Measurements from ENCODE around the gene CCDC178.

DNA sequence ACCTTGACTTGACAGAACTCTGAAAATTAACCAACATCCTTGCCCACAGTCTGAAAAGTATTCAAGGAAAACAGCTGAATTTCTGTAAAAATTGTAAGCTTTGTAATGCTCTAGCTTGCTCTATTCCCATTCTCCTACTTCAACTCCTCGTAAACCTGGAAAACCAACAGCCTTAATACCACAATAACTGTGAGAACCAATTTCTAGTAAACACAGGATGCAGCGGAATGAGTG is 241.1 kb upstream of the KLHL14 start:
- PRO-cap, result no peak
- RAMPAGE, long total RNA, 2 experiments, result no peak in any of the 2 experiments

- PRO-cap, result no peak
- RAMPAGE, long total RNA, 2 experiments, result no peak in any of the 2 experiments
Measured at GRCh38 chr18:33440127-33441242, at the start of gene CCDC178. Gene CCDC178, minus strand, starts transcription at chr18:33440721.

GRCh38 chr18:33533013-33533351 is 45.0 kb upstream of the ASXL3 start:
- PRO-cap, result no peak
- RAMPAGE, long total RNA, 2 experiments, result no peak in any of the 2 experiments

DNA sequence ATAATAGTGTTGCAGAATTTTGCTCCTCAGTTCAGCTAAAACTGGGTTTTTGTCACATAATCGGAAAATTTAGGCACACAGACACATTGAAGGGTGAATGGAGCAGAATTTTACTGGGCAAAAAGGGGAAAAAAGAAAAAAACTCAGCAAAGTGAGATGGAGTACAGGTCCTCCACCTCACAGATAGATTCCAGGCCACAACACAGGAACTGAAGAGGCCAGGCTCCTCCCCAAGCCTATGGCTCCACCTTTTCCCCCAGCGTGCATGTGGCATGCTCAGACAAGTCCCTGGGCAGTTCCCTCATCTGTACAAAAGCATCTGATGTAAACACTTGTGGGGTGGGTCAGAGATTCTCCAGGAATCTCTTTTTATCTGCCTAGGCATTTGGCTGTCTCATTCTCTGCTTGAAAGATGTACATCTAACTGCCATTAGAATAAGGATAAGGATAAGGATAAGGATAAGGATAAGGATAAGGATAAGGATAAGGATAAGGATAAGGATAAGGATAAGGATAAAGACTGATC is 17.3 kb upstream of the ASXL3 start:
- PRO-cap, result no peak
- RAMPAGE, long total RNA, 2 experiments, result no peak in any of the 2 experiments

GRCh38 chr18:34822031-34822609 is 112.0 kb downstream of the DTNA start:
- PRO-cap, result no peak
- RAMPAGE, long total RNA, 2 experiments, result no peak in any of the 2 experiments

- PRO-cap, result no peak
- RAMPAGE, long total RNA, 2 experiments, result no peak in any of the 2 experiments
Measured at GRCh38 chr18:34957102-34957314, 84.2 kb upstream of the MAPRE2 start.

DNA sequence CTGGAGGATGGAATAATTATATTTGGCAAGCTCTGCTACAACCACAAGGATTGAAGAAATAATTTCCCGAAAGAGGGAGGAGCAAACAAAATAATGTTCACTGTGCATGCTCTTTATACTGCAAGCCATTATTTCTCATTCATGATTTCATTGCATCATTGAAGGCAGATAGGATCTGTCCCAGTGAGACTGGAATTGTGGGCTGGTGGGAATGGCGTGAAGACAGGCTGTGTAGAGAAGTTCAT is 12.7 kb upstream of the MAPRE2 start:
- PRO-cap, result no peak
- RAMPAGE, long total RNA, 2 experiments, result no peak in any of the 2 experiments

DNA sequence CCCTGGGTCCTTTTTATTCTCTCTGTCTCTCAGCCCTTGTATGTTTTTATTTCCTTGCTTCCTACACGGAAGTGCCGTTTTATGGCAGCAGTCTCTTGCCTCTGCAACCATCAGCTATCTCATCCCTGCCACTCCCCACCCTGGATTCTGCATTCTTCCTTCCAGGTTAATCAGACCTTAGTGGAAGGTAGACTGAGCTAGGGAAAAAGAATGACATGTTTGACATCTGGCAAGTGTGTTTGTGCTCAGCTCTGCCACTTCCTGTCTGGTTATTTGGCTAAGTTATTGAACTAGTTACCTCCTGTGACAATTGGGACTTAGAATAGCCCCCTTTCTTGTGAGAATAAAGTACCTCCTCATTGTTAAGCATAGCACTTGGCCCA is 11.0 kb upstream of the MAPRE2 start:
- PRO-cap, result no peak
- RAMPAGE, long total RNA, 2 experiments, result no peak in any of the 2 experiments

- PRO-cap, result no peak
- RAMPAGE, long total RNA, 2 experiments, result no peak in any of the 2 experiments
Measured at GRCh38 chr18:35334364-35335506, 9.5 kb downstream of the ZNF24 start.

- PRO-cap, result no peak
- RAMPAGE, long total RNA, 2 experiments, result no peak in any of the 2 experiments
Measured at GRCh38 chr18:35408816-35409186, 31.7 kb upstream of the ZNF396 start.

DNA sequence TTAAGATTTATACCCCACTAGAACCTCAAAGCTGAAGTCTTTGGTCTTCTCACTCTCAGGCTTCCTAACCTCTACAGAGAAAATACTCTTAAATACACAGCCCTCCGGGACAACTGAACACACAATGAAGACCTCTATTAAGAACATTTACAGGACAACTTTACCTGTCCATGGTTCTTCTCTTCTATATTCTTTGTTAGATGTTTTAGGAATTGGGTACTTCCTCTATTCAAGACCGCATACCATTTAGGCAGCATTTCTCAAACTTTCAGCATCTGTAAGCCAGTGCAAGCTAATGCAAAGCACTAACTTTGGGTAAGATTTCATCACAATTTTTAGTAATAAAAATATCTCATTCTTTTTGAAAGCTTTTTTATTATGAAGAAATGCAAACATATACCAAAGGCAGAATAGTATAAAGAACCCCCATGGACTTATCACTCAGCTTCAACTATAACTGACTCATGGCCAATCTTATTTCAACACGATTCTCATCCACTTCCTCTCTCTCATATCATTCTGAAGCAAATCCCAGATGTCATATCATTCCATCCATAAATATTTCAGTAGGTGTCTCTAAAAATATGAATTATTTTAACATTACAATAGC is 33.0 kb downstream of the INO80C start:
- PRO-cap, result no peak
- RAMPAGE, long total RNA, 2 experiments, result no peak in any of the 2 experiments

- PRO-cap, result no peak
- RAMPAGE, long total RNA, 2 experiments, result no peak in any of the 2 experiments
Measured at GRCh38 chr18:35498523-35498861, 732 bp upstream of the INO80C start.

GRCh38 chr18:35512858-35513496 is 15.2 kb upstream of the INO80C start:
- PRO-cap, result no peak
- RAMPAGE, long total RNA, 2 experiments, result no peak in any of the 2 experiments

DNA sequence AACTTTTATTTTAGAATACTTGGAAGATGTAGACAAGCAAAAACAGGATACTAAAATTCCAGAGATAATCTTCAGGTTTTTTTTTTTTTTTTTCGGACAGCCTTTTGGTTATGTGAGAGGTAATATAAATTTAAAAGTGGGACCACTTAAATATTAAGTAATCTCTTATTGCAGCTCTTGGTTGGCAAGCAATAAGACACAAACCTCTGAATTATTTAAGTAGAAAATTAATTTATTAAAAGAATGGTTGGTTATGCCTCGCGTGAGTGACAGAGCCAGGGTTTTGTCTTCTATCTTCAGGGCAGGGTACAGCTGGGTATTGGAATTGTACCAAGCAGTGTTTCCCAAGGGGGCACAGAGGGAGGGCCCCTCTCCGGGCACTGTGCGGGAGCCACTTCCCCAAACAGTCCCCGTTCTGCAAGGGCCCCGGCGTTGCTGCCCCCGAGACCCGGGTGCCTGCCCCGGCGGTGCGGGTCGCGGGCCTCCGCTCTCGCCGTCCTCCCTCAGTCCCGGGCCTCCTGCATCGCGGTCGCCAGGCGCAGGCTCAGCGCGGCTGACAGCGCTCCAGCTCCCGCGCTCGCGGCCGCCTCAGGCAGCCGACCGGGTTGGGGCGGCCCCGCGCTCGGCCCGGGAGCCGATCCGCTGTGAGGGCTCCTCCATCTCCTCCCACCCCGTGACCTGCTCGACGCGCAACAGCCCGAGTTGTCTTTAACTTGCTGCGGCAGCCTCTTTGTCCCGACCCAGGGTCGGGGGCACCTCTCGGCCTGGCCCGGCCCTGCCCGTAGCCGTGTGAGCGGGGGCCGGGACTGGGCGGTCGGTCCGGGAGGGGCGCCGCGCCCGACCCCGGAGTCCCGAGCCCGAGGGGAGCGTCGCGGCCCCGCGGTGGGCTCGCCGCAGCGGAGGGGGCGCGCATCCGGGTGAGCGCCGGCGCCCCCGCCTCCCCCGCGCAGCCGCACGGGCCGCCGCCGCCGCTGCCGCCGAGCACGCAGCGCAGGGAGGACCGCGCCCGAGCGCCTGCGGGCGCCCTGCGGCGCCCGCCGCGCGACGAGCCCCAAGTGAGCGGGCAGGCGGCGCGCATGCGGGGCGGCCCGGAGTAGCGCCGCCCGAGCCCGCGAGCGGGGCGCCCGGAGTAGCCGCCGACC is 652 bp upstream of the GALNT1 start:
- PRO-cap, result unidirectional peak, plus-strand start at position 506 of the sequence; bidirectional peak, plus-strand start at position 733 of the sequence, minus-strand start at position 607 of the sequence; bidirectional peak, plus-strand start outside the sequence, minus-strand start at position 1,095 of the sequence
- RAMPAGE, long total RNA, 2 experiments, result no peak in any of the 2 experiments

- PRO-cap, result unidirectional peak, minus-strand start at chr18:35695884
- RAMPAGE, long total RNA, 2 experiments, result no peak in any of the 2 experiments
Measured at GRCh38 chr18:35695434-35696365, 114.2 kb downstream of the GALNT1 start.

DNA sequence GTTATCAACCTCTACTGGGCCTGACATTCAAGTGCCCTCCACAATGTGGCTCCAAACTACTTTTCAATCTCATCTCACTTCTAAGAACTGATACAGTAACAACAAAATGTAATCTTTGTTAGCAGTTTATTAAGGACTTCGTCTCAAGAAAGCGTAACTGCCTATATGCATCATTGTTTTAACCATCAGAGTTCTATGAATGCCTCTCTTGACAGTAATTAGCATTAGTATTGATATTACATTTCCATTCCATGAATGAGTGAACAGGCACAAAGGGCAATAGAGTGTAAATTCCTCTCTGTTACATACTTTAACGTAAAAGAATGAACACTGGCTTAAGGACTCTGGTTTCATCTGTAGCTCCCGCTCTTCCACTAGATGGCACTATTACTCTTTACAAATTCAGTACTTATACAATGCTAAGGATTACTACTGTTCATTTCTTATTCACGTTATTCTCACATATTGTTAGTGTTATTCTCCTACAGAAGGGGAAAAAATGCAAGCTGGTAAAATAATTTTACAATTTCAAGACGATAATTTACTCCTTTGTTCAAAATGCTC is 45.1 kb downstream of the C18orf21 start:
- PRO-cap, result no peak
- RAMPAGE, long total RNA, 2 experiments, result no peak in any of the 2 experiments

- PRO-cap, result no peak
- RAMPAGE, long total RNA, 2 experiments, result no peak in any of the 2 experiments
Measured at GRCh38 chr18:36113863-36114866, 15.0 kb downstream of the SLC39A6 start.

GRCh38 chr18:36155874-36156437 is 26.3 kb downstream of the ELP2 start:
- PRO-cap, result no peak
- RAMPAGE, long total RNA, 2 experiments, result no peak in any of the 2 experiments

DNA sequence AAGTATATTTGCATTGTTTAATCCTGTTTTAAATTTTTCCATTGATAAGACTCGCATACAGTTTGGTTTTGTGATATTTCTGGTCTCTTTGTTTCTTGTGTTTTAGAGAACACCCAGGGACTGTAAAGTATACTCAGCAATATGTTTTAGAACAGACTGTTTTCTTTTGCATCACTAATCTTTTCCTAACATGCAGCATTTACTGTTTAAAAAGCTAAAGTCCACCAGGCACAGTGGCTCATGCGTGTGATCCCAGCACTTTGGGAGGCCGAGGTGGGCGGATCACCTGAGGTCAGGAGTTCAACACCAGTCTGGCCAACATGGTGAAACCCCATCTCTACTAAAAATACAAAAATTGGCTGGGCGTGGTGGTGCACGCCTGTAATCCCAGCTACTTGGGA is 21.9 kb upstream of the MOCOS start:
- PRO-cap, result no peak
- RAMPAGE, long total RNA, 2 experiments, result no peak in any of the 2 experiments

GRCh38 chr18:36298117-36298899 is 795 bp downstream of the FHOD3 start:
- PRO-cap, result unidirectional peak, plus-strand start at chr18:36298241
- RAMPAGE, long total RNA, 2 experiments, result no peak in any of the 2 experiments

All from right atrium auricular region (tissue), 2 donors.